Epithelial cell of proximal tubule (primary cell): ENCODE measurements around a stretch of chr11.

GRCh38 chr11:11910964-11911788 lies 69.4 kb downstream of the USP47 start:
- RAMPAGE, long total RNA = no peak
- RRBS = no CpG with 5 or more reads among the region's 3 CpGs

DNA sequence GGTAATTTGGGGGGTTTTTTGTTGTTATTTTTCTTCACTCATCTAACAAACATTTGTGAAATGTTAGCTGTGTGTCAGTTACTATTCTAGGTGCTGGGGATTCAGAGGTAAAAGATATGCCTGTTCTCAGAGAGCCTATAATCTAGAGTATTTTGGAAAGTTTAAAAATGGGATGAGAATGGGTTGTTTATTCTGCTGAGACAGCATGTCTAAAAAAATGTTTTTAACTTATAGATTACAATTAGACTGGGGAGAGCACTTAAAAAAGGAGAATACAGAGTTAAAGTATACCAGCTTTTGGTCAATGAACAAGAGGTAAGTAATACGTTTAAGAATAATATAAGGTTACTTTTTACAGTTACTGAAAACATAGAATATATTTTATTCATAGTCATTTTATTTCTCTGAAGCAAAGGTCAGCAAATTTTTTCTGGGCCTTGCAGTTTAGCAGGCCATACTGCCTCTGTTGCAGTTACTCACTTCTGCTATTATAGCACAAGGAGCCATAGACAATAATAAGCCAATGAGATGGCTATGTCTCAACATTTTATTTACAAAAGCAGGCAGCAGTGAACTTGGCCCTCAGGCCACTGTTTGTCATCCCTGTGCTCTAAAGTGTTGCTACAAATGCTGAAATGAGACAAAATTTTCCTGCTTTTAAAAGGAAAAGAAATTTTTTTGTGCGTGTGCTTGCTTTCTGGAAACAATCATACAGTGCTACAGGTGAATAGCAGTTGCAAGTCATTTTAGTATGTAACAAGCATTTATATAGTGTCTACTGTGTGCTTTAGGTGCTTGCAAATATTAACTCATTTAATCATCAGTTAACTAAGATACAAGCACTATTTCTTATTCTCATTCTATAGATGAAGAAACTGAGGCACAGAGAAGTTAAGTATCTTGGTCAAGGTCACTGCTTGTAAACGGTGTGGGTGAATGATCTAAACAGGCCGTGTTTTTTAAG lies 59.9 kb downstream of the DKK3 start:
- RAMPAGE, long total RNA = no peak
- RRBS = no CpG with 5 or more reads among the region's 4 CpGs

DNA sequence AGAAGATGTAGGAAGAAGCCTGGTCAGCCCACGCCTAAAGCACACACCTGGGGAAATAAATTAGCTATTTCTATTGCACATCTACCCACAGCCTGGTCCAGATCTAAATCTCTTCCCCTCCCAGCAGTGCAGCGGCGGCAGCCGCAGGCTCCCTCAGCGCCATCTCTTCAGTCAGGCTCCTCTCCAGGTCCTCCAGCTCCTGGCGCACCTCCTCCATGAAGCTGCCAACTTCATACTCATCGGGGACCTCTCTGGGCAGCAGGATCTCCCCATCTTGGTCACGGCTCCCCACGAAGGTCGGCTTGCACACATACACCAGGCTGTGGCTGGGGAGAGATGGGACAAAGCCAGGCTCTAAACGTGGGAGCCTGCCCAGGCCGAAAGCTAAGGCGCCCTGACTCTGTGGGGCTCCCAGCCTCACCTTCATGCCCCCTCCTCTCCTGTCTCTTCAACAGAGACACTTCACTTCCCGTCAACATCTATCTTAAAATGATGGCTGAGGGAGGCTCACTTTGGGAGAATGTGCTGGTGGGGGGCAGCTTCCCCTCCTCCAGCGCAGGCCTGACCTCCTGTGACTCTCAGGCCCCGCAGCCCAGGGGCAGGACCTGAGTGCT lies 44.0 kb downstream of the DKK3 start:
- RAMPAGE, long total RNA = no peak
- RRBS = no CpG with 5 or more reads among the region's 16 CpGs

DNA sequence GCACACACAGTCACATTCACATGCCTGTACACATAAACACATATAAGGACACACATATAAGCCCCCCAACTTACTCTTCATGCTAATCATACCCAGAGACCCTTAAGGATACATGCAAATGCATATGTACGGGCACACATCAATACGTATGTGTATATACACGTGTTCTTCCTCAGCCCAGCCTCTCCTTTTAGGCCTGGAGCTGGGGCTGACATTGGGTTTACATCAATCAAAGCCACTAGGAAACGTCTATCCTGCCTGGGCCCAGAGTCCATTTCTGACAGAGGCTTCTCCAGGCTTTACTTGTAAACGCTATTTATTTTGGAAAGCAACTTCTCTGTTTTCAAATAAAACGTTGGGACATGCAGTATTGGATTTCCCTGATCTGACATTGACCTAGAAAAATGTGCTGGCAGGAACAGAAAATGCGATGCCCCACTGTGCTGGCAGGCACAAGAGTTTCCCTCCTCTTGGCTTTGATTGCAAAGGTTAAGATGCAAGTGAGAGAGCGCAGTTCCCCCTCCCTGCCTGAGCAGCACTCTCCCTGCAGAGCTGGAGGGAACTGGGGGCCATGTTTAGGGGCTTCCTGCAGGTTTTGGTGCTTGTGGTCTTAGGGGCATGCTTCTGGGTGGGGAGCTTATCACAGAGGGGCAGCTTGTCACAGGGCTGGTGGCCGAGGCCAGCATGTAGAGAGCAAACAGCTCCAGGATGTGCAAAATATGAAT lies 42.0 kb upstream of the DKK3 start:
- RAMPAGE, long total RNA = no peak
- RRBS = no CpG with 5 or more reads among the region's 9 CpGs

DNA sequence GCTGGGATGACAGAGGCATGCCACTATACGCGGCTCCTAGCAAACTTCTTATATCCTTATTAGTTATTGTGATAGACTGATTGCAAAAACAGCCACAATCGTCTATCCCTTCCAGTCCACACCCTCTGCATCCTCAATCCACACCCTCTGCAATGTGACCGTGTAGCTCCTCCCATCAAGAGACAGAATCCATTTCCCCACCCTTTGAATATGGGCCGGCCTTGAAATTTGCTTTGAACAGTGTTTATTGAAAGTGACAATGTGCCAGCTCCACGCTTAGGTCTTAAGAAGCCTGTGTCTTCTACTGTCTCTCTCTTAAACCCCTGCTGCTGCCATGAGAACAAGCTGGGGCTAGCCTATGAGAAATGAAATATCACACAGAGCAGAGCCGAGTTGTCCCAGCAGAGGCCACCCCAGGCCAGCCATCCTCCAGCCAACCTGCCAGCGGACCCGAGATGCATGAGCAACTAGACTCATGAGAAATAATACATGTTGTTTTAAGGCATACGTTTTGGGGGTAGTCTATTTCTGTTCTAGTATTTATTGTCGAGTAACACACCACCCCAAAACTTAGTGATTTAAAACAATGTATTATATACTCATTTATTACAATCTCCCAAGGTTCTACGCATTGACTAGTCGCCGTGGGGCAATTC lies 22.3 kb upstream of the MICAL2 start:
- RAMPAGE, long total RNA = no peak
- RRBS = no CpG with 5 or more reads among the region's 14 CpGs

DNA sequence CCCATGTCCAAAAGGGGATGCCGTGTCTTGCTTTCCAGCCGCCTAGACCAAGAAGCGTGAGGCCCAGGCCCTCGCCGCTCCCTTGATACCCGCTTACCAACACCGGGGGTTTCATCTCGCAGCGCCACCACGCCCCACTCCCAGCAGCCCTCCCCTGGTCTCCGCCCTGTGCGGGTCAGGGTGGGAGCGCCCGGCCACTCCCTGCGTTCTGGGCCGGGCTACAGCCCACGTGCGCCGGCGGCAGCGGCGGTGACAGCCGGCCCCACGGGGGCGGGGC lies 224 bp upstream of the MICAL2 start:
- RAMPAGE, long total RNA = no peak
- RRBS = 1% methylated on average over 11 of the region's 25 CpGs

DNA sequence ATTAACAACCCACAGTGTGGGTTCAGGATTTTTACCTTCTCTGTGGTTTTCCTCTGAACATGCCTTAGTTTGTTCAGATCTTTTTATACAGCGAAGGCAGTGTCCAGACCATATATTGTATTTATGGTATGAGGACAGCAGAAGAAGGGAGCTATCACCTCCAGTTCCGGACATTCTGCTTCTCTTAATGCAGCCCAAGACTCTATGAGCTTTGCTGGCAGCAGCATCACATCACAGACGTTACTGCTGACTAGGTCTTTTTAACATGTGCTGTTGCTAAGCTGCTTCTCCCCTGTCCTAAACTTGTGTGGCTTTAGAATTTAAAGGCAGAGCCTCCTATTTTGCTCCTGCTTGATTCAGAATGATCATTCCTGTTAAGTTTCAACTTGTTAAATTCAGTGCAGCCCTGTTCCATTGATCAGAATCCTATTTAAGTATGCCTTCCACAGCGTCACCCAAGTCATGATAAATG lies 13.4 kb downstream of the MICAL2 start:
- RAMPAGE, long total RNA = no peak
- RRBS = no CpG with 5 or more reads among the region's 4 CpGs

GRCh38 chr11:12138087-12138525 lies 27.7 kb downstream of the MICAL2 start:
- RAMPAGE, long total RNA = no peak
- RRBS = no CpG with 5 or more reads among the region's 6 CpGs

GRCh38 chr11:12150820-12151197 lies 40.4 kb downstream of the MICAL2 start:
- RAMPAGE, long total RNA = no peak
- RRBS = no CpG with 5 or more reads among the region's 7 CpGs

DNA sequence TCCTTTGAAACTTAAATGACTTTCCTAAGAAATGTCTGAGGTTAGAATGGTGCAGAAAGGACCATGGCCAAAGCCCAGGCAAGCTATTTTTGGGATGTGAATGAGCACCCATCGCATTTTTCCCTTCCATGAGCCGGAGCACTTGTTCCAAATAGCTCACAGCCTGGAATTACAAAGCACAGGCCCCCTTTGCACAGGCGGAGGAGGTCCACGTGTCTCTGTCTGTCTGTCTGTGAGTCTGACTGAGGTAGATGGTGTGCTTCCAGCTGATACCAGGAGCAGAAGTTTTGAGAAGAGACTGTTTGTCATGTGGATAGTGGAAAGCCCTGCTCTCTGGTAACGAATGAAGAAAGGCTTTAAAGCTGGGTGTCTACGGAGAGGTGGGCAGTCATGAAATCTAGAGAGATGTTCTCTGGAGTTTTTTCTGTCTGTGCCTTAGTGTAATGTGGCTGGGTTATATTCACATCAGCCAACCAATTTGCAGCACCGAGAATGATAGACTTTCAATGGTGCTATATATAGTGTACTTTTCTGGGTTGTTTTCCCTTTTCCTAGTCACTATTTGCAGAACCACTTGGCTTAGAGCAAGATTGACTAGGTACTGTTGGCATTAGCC lies 50.9 kb downstream of the MICAL2 start:
- RAMPAGE, long total RNA = no peak
- RRBS = no CpG with 5 or more reads among the region's 7 CpGs

GRCh38 chr11:12209381-12209710 lies 99.0 kb downstream of the MICAL2 start:
- RAMPAGE, long total RNA = no peak
- RRBS = no CpG with 5 or more reads among the region's 6 CpGs

- RAMPAGE, long total RNA = no peak
- RRBS = no CpG with 5 or more reads among the region's 5 CpGs
Observed at GRCh38 chr11:12229423-12230013, 119.1 kb downstream of the MICAL2 start.

DNA sequence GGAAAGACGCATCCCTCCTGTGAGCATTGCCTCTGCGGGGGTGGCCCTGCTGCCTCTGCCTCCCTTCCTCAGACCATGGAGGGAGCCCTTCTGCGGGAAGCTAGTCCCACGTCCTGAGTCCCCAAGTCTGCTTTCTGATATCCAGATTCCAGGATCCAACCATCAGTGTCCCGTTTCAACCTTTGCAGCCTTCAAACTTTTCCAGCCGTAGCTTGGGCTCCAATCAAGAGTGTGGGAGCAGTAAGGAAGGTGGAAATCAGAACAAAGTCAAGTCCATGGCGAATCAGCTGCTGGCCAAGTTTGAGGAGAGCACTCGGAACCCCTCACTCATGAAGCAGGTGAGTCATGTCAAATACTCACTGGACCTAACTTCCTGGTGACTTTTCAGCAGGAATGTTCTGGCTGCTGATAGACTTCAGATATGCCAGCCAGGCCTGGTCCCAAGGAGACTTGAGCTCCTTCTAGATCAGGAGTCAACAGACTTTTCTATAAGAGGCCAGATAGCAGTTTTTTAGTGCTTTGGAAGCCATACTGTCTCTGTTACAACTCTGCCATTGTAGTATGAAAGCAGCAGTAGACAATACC lies 128.9 kb downstream of the MICAL2 start:
- RAMPAGE, long total RNA = no peak
- RRBS = no CpG with 5 or more reads among the region's 8 CpGs

DNA sequence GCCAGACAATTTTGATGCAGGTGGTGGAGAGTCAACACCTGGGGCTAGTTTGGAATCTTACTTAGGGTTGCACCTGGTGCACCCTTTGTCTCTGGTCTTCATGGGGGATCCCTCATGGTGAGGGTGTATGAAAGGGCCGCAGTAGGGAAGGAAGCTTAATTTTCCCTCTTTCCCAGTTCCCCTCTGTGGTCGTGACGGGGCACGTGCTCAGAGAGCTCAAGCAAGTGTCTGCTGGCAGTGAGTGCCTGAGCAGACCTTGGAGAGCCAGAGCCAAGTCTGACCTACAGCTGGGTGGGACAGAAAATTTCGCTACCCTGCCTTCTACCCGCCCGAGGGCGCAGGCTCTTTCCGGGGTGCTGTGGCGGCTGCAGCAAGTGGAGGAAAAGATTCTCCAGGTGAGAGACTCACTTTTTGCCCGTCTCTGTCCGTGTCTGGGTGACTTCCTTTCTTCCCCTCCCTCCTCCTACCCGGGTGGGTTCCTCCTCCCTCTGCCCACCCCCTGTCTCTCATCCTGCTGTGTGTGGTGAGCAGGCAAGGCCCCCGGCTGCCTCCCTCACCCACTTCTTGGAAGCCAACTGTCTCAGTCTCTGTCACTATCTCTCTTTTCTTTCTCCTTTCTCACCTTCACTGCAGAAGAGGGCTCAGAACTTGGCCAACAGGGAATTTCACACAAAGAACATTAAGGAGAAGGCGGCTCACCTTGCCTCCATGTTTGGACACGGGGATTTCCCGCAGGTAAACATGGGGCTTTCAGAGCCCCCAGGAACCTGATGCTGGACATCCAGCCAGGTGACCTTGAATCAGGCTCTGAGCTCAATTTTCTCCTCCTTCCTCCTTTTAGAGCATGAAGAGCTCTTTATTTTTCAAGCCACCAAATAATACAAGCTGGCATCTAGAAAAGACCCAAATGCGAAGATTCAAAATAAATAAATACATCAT lies 131.9 kb downstream of the MICAL2 start:
- RAMPAGE, long total RNA = no peak
- RRBS = 50% methylated on average over 2 of the region's 18 CpGs

GRCh38 chr11:12390579-12391177 lies 13.3 kb downstream of the PARVA start:
- RAMPAGE, long total RNA = no peak
- RRBS = no CpG with 5 or more reads among the region's 3 CpGs

GRCh38 chr11:12409628-12409991 lies 32.2 kb downstream of the PARVA start:
- RAMPAGE, long total RNA = no peak
- RRBS = no CpG with 5 or more reads among the region's 3 CpGs

GRCh38 chr11:12413371-12413992 lies 36.1 kb downstream of the PARVA start:
- RAMPAGE, long total RNA = no peak
- RRBS = no CpG with 5 or more reads among the region's 6 CpGs

DNA sequence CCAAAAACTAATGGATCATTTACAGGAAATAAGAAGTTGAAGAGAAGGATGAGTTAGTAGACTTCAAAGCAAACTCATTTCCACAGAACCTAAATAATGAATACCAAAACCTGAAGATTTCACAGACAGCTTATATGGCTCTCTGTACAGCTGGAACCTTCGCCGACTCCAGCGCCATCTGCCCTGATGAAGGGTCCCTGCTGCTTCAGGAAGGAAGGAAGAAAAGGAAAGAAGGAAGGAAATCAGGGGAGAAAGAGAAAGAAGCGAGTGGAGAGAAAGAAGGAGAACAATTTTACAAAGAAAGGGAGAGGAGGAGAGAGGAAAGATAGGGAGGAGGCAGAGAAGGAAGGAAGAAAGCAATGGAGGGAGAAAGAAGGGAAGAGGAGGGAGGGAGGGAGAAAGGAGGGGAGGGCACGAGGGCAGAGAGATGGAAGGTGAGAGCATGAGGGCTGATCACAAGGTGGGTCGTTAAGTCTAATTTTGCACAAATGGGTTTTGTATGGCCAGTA lies 39.1 kb downstream of the PARVA start:
- RAMPAGE, long total RNA = no peak
- RRBS = no CpG with 5 or more reads among the region's 6 CpGs

DNA sequence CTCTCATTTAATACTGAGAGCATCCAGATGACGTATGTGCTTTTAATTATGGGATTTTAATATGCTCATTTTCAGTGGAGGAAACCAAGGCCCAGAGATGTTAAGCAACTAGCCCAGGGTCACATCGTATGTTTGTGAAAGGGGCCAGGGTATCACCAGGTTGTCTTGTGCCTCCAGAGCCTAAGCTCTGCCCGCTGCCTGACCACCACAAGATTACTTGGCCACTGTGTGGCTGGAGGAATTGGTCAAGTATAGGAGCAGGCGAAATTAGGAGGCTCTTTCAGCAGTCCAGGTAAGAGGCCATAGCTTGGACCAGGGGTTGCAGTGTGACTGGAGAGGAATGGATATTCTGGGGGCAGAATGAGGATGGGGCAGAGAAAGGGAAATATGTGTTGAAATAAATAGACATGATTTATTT lies 49.2 kb downstream of the PARVA start:
- RAMPAGE, long total RNA = no peak
- RRBS = no CpG with 5 or more reads among the region's 4 CpGs

DNA sequence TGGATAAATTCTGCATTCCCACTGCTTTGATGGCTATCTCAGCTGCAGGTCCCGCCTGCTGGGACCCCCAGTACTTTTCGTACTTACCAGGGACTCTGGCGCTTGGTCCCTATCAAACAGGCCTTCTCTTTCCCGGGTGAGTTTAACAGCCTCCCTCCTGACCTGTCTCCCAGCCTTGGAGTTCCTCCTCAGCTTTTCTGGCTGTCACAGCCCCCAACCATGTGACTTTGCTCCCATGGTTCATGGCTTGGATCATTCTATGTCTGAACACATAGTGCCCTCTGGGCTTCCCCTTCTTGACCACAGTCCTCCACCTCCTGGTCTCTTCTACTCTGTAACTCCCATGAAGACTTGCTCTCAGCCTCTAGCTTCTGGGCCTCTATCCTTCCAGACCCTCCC lies 56.9 kb downstream of the PARVA start:
- RAMPAGE, long total RNA = no peak
- RRBS = no CpG with 5 or more reads among the region's 4 CpGs